Stomach (tissue), 7 donors: ENCODE results near the genes IRS1 and SCYGR8.

DNA sequence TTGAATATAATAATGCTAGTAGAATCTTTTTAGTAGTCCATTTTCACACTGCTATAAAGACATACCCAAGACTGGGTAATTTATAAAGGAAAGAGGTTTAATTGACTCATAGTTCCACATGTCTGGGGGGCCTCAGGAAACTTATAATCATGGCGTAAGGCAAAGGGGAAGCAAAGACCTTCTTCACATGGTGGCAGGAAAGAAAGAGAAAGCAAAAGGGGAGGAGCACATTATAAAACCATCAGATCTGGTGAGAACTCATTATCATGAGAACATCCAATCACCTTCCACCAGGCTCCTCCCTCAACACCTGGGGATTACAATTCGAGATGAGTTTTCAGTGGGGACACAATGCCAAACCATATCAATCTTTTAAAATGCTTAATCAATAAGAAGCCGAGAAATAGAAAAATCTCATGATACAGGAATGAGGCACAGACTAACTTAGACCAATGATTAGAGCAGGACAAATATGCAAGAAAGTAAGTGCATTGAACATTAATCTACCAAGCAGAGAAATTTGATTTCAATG lies 259.4 kb downstream of the IRS1 start:
- PRO-cap = no peak
- RAMPAGE, long total RNA, 5 experiments = no peak in any of the 5 experiments
- RRBS = no CpG with 5 or more reads among the region's 3 CpGs

DNA sequence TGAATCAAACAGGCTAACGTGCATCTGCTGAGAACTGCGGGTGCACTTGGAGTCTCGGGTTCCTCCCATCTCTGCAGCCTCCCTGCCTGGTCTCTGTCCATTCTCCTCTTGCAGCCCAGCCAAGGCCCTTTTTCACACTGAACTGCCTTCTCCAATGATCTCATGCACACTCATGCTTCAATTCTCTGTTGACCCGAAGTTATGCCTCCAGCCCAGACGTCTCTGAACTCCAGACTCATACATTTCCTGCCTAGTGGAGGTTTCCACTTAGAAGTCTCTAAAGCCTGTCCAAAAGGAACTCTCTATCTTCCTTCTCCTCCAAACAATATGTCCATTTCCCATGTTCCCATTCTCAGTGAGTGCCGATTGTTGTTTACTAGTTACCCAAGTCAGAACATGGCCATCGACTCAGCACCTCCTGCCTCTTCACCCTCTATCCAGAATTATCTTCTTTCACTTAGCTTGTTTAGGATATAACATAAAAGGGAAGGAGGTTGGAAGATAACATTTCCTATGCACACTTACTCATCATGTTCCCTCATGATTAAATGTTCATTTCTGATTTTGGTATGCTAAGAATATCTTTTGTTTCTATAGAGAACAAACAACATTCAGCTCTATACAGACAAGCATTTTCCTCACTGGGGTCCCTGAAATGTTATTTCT lies 155.1 kb downstream of the IRS1 start:
- PRO-cap = no peak
- RAMPAGE, long total RNA, 5 experiments = no peak in any of the 5 experiments
- RRBS = no CpG with 5 or more reads among the region's 7 CpGs

DNA sequence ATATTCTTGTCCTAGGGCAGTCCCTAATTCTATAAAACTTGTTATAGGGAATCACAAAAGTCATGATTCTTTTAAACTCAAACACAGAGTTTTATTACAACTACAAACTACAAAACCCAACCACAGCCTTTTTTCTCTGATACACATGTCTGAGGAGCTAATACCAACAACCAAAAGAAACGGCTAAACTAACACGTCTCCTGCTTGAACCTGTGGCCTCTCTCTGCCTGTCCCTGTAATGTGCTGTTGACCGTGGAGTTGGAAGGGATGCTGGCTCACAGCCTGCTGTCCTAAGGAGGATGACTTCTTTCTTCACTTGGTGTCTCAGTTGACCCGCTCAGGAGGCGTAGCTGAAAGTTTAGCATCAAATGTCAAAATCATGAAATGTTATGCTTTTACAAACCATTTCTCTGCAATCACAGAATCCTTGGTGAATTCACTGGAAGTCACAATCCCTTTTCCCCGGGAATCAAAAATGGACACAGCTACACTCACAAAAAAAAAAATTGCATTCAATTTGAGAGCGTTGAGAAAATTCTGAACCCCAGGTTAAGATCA lies 74.5 kb downstream of the IRS1 start:
- PRO-cap = no peak
- RAMPAGE, long total RNA, 5 experiments = no peak in any of the 5 experiments
- RRBS = no CpG with 5 or more reads among the region's 7 CpGs

GRCh38 chr2:226742292-226743032 lies 57.2 kb downstream of the IRS1 start:
- PRO-cap = no peak
- RAMPAGE, long total RNA, 5 experiments = no peak in any of the 5 experiments
- RRBS = no CpG with 5 or more reads among the region's 6 CpGs

- PRO-cap = no peak
- RAMPAGE, long total RNA, 5 experiments = no peak in any of the 5 experiments
- RRBS = no CpG with 5 or more reads among the region's 9 CpGs
Observed at GRCh38 chr2:226759676-226760146, 39.9 kb downstream of the IRS1 start.

DNA sequence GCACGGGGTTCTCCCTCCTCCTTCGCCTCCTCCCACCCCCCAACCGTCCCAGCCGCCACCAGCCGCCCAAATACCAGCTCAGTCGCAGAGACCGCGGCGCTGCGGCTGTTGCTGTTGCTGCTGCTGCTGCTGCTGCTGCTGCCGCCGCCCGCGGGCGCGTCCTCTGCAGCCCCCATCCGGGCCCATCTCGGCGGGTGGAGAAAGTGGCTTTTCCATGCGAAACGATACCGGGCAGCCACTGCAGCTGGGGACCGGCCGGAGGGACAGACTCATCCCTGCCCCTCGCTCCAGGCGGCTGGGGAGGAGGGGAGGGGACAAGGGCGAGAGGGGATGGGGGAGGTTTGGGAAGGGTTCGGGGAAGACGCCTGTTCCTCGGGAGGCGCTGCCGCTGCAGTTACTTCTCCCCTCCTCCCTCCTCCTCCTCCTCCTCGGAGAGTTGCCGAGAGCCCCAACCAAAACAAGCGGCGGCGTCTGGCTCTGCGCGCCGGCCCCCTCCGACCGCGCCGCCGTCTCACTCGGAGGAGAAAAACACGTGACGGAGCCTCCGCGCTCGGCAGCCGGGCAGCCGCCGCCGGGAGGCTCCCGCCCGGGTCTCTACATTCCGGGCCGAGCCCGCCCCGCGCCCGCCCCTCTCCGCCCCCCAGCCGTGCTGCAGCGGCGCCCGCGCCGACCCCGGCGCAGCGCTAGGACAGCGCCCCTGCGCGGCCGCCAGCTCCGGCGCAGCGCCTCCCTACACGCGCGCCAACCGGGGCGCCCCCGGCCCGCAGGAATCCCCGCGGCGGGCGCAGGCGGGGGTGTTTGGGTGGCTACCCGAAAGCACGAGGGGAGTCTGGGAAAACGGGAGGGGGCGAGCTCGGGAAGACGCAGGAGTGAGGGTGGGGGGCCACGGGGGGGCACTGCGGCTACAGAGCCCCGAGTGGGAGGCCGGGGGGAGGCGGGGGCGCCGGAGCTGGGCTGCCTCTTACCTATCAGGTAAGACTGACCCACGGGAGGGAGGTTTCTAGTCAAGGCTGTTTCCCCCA lies at the start of gene IRS1:
Gene IRS1 (minus strand): TSS at position 570 of the 1,022 bp plus-strand sequence.
- PRO-cap = bidirectional peak, plus-strand start at position 81 of the sequence, minus-strand start outside the sequence; bidirectional peak, plus-strand start at position 525 of the sequence, minus-strand start at position 513 of the sequence
- RAMPAGE, long total RNA, 5 experiments = start-site peak on the minus strand in 3 of 5 experiments, centred at positions 383 to 526 of the sequence, 17 to 63 reads per replicate
- RRBS = under 1% methylated on average over 40 of the region's 106 CpGs

DNA sequence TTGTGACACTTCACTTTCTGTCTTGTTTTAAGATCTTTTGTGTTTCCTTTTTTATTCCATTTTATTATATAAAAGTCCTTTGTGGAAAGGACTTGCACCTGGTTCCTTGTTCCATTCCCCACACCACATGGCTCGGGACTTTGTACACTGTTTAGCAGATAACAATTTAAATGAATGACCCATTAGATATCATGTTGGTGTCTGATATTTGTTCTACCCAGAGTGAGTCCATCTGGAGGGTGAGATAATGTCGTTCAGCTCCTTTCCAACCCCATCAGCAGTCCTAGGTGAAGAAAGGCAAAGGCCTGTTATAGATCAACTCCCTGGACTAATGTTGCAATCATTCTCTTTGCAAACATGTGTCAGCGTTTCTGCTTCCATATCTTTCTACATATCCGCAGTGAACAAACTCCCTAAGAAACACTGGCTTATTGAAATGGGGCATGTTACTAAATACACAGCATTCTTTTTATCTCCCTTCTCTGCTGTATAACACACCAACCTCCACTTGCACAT lies 20.7 kb upstream of the AGFG1 start:
- PRO-cap = unidirectional peak, minus-strand start at position 283 of the sequence
- RAMPAGE, long total RNA, 5 experiments = no peak in any of the 5 experiments
- RRBS = no CpG with 5 or more reads among the region's 4 CpGs

DNA sequence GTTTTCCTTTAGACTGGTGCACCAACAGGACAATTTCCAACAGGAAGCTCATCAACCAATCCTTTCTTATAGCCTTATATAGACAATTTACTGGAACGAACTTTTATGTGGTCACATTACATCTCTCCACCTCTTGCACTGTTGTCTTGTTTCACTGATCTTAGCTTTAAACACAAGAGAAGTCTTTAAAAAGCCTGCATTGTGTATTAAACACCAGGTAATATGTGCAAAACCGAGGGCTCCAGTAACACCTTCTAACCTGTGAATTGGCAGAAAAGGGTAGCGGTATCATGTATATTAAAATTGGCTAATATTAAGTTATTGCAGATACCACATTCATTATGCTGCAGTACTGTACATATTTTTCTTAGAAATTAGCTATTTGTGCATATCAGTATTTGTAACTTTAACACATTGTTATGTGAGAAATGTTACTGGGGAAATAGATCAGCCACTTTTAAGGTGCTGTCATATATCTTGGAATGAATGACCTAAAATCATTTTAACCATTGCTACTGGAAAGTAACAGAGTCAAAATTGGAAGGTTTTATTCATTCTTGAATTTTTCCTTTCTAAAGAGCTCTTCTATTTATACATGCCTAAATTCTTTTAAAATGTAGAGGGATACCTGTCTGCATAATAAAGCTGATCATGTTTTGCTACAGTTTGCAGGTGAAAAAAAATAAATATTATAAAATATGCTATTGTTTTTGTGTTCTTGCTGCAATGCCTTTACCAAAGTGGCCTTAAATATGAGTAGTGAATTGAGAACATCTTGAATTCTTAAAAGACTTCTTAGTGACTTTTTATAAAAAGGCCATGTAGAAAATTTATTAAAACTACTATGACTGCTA lies 44.0 kb upstream of the SCYGR2 start:
- PRO-cap = no peak
- RAMPAGE, long total RNA, 5 experiments = no peak in any of the 5 experiments
- RRBS = no CpG with 5 or more reads among the region's 3 CpGs

DNA sequence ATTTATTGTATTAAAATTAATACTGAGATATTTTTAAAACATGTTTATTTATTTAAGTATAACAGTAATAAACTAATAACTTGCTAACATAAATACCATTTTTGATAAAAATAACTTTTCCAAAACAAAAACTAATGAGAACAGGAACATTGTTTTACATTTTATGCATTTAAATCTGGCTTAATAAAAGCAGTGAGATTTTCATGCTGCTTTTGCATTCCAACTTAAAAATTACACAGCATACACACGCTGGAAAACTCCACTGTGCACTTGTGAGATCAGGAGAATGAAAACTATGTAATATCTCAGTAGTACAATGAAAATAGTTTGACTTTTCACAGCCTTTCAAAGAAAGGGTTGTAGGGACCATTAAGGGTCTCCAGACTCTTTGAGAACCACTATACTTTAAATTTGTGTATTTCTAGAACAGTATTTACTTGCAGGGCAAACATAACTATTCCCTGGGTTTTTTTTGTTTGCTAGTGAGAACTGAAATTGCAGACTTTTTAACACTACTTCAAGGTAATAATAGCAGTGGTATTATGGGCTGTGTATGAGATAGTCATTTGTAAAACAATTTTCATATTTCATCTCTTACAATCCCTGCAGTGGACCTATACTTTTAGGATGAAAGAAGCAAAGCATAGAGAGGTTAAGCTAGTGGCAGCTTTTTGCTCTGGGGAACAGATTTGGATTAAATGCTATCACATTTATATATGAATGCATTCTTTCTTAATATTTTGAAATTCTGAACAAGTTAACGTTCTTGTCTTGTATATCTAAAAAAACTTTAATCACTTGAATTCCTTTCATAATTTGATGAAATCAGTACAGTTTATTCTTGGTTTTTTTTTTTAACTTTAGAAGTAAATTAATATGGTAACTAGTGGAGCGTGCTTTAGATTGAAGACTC lies 40.9 kb upstream of the SCYGR2 start:
- PRO-cap = no peak
- RAMPAGE, long total RNA, 5 experiments = no peak in any of the 5 experiments
- RRBS = no CpG with 5 or more reads among the region's 3 CpGs

- PRO-cap = no peak
- RAMPAGE, long total RNA, 5 experiments = no peak in any of the 5 experiments
- RRBS = no CpG with 5 or more reads among the region's 9 CpGs
Observed at GRCh38 chr2:227745572-227746001, at the start of gene SCYGR8. SCYGR8 (plus strand) TSS chr2:227745894.

DNA sequence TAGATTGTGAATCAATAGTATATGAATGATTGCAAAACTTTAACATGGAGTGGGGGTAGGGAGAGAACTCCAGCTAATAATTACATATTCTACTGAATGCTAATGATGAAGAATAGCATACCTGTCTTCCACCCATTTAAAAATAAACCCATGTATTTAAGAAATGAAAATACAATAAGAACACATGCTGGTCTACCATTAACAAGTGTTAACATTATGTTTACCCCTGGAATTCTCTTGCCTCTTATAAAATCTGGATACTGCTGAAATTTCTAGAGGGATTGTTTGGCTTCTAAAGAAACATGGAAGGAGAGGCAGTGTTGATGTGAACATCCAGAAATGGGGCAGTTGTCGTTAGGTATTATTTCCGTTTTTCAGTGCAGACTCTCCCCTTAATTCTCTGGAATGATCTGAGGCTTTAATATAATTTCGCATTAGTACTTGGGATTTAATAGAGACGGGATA lies 285.0 kb upstream of the SPHKAP start:
- PRO-cap = no peak
- RAMPAGE, long total RNA, 5 experiments = no peak in any of the 5 experiments
- RRBS = no CpG with 5 or more reads among the region's 4 CpGs

DNA sequence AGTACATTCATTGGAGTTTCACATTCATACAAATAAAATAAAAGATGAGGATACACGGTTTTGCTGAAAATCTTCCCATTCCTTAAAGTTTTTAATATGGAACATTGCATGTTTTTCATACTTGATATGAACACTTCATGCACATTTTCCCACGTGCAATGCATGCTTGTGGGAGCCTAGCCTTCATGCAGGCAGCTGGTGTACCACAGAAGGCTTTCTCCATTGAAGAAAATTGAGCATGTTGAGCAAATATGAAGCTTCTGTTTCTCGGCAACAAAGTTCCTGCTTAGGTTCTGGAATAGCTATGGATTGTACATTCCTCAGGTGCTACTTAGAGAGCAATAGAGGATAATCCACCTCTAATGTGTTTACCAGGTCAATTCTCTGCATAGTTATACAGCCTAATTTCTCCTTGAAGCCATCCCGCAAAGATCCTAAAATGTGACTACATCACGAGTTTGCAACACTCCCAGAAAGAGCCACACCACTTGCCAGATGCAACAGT lies 145.4 kb downstream of the PID1 start:
- PRO-cap = no peak
- RAMPAGE, long total RNA, 5 experiments = start-site peak on the minus strand in 1 of 5 experiments, centred at position 288 of the sequence, 16 reads per replicate
- RRBS = no CpG with 5 or more reads among the region's 5 CpGs

- PRO-cap = no peak
- RAMPAGE, long total RNA, 5 experiments = start-site peak on the minus strand in 1 of 5 experiments, at chr2:229177592-229178135 at its widest, 6 reads per replicate
- RRBS = no CpG with 5 or more reads among the region's 4 CpGs
Observed at GRCh38 chr2:229177577-229178041, 93.5 kb downstream of the PID1 start.

DNA sequence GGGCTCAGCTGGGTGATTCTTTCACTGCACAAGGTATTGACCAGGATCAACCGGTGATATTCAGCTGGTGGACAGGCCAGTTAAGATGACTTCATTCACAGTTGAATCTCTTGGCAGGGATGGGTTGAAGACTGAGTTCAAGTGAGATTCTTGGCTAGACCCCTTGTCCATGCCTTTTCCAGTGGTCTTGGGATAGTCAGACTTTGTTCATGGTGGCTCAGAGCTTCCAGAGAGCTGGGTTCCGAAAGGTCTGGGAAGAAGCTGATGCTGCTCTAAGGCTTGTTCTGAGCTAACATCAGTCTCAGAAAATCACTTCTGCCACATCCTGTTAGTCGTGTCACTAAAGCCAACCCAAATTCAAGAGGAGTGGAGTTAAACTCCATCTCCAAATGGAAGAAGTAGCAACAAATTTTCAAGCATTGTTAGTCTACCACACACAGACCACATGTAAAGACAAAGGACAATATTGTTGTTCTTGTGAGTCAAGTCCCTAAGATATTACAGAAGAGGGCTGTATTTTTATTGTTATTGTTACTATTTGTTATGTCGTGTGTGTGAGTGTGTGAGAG lies 77.9 kb downstream of the PID1 start:
- PRO-cap = no peak
- RAMPAGE, long total RNA, 5 experiments = start-site peak on the minus strand in 2 of 5 experiments, centred at positions 212 to 345 of the sequence, 8 to 11 reads per replicate
- RRBS = no CpG with 5 or more reads among the region's 4 CpGs

DNA sequence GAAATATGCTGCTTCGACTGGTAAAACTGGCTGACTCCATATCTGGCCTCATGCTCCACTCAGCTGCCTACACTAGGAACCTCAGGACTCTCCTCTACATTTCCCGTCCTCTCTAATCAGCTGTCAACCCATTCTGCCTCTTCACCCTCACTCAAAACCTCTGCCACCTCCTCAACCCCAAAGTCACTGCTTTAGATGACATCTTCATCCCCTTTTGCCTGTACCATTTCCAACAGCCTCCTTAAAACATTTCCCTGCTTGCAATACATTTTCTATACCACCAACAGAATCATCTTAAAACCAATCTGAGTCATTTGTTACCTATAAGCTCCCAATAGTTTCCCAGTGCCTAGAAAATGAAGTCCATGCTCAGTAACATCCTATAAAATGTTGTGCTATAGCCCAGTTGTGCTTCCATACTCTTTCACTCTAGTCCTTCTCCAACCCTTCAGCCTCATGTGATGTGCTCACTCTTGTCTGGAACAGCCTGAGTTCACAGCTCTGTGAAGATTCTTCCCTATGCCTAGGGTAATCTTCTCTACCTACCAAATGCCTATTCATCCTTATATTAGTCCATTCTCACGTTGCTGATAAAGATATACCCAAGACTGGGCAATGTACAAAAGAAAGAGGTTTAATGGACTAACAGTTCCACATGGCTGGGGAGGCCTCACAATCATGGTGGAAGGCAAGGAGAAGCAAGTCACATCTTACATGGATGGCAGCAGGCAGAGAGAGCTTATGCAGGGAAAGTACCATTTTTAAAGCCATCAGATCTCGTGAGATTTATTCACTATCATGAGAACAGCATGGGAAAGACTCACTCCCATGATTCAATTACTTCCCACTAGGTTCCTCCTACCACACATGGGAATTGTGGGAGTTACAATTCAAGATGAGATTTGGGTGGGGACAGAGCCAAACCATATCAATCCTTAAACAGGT lies 28.4 kb downstream of the PID1 start:
- PRO-cap = no peak
- RAMPAGE, long total RNA, 5 experiments = start-site peak on the minus strand in 1 of 5 experiments, centred at position 216 of the sequence, 24 reads per replicate
- RRBS = no CpG with 5 or more reads among the region's 4 CpGs

DNA sequence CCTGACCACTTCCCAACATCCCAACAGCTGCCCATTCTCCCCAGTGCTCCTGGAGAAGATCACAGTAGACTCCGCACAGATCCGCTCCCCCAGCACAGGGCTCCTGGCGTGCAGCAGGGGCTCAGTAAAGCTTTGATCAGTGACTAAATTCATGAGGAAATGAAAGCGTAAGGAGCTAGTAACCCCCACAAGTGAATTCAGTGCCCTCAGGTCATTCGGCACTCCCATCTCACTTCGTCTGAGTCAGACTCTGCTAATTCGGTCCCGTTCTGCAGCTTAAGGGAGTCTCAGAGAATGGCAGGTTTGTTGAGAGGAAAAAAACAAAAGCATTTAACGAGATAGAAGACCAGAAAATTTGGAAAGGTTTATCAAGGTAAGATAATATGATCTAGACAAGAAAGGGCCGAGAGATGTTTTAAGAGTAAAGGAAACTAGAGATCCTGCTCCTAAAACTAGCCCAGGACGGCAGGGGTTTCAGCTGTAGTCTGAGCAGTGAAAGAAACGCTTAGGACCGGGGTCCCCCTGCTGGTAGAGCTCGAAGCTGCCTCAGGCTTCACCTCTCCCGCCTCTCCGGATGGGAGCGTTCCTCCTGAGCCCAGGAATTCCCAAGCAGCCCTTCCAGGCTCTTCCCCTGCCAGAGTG lies 127.5 kb downstream of the DNER start:
- PRO-cap = unidirectional peak, minus-strand start at position 240 of the sequence
- RAMPAGE, long total RNA, 5 experiments = start-site peak on the minus strand in 2 of 5 experiments, centred at positions 102 to 124 of the sequence, 17 to 22 reads per replicate
- RRBS = 6% methylated on average over 4 of the region's 17 CpGs

GRCh38 chr2:229713253-229714095 lies 881 bp downstream of the DNER start:
- PRO-cap = no peak
- RAMPAGE, long total RNA, 5 experiments = no peak in any of the 5 experiments
- RRBS = 11% methylated on average over 31 of the region's 66 CpGs

- PRO-cap = no peak
- RAMPAGE, long total RNA, 5 experiments = no peak in any of the 5 experiments
- RRBS = no CpG with 5 or more reads among the region's 3 CpGs
Observed at GRCh38 chr2:229852660-229853090, 69.1 kb downstream of the TRIP12 start.

DNA sequence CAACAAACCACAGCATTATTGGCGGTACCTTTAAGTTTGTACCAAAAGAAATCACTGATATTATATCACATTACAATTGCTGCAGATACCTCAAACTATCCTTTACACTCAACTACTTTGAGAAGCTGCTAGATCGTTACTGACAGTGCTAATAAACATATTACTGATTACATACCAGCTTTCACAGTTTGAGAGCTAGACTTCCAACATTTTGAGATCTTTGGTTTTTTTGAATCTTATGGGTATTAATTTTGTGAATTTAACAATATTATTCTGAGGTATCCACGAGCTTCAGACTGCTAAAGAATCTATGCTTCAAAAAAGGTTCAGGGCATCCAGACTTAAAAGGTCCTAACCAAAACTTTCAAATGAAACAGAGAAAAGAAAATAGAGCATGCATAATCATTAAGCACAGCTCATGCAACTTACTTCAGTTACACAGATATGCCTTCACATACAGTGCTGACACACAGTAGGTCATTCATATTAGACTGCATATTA lies 19.3 kb downstream of the TRIP12 start:
- PRO-cap = no peak
- RAMPAGE, long total RNA, 5 experiments = no peak in any of the 5 experiments
- RRBS = no CpG with 5 or more reads among the region's 3 CpGs

- PRO-cap = no peak
- RAMPAGE, long total RNA, 5 experiments = no peak in any of the 5 experiments
- RRBS = 1% methylated on average over 40 of the region's 69 CpGs
Observed at GRCh38 chr2:230067695-230068424, 864 bp downstream of the SLC16A14 start.